Measurements from ENCODE around the gene SH3BP1.

DNA sequence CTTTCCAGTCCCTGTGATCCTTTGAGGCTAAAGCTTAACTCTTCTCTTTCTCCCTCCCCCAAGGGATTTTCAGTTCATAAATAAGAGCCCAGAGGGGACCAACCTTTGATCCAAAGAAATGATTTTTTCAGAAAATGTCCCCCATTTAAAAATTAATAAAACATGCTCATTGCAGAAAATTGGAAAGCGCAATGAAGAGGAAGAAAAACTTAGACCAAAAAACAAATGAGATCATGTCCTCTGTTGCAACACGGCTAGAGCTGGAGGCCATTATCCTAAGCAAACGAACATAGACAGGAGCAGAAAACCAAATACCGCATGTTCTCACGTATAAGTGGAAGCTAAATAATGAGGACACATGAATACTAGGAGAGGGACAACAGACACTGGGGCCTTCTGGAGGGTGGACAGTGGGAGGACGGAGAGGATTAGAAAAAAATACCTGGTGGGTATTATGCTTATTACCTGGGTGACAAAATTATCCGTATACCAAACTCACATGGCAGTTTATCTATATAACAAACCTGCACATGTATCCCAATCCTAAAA is 39.0 kb downstream of the CYTH4 start:
- RRBS: no CpG with 5 or more reads among the region's 7 CpGs

DNA sequence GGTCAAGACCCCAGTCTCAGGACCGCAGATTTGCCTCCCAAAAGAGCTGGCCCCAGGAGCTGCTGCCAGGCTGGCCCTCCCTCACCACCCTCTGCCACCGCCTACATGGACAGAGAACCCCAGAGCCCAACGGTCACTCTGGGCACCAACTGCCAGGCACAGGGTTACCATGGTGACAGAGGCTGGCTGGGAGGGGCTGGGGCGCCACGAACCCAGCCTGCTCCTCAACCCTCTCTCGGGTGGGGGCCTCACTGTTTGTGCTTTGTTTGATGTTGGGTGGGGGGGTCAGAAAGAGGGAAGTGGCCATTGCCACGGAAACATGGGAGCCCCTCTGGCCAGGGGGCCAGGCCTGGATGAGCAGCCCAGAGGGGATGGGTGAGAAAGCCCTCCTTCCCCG is 55.8 kb downstream of the ELFN2 start:
- RRBS: no CpG with 5 or more reads among the region's 8 CpGs

DNA sequence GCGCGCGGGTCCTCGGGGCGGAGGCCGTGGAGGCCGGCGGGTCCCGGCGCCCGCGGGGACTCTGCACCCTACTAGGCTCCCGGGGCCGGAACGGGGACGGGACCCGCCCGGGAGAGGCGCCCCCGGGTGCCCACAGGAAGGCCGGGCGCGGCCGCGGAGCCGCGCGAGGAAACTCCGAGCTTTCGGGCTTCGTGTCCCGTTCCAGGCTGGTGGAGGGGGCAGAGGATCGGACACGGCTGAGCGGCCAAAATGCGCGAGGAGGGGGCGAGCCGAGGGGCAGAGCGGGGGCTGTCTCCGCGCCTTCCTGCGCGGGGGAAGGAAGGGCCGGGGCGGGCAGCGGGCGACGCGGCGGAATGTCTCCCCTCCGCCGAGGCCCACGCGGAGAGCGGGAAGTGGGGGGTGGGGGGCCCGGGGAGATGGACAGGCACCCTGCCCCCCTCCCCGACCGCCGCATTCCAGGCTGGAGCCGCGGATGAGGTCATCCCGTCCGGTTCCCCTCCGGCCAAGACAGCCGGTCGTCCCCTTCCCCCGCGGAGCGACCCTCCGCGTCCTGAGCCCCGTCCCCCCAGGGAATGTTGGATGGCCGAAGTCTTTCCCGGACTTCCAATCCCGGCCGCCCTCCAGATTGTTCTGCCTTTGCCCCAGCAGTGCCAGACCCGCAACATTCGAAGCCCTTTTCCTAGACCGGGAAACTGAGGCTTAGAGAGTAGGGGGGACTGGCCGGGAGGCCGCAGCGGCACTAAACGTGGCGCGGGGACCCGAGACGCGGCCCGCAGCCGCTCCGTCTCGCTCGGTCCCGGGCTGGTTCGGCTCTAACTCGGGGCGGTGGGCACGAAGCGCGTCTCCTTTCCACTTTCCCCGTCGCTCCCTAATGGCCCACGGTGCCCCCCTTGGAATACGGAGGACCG is 575 bp downstream of the CDC42EP1 start:
- RRBS: 2% methylated on average over 70 of the region's 106 CpGs

DNA sequence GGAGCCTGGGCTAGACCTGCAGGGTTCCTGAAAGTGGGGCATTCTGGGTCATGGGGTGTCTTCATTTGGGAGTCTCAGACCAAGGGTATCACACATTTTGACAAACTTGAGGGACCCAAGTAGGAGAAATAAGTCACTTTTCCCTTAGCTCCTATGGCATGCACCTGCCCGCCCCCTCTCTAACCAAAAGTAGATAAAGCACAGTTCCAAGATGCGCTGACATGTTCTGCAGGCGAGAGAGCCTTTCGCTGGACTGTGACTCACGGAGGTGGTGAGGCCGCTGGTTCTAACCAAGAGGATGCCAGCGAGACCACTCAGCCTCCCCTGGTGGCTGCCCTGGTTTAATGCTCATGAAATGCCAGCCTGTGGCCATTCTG is 8.8 kb downstream of the LGALS2 start:
- RRBS: no CpG with 5 or more reads among the region's 7 CpGs

DNA sequence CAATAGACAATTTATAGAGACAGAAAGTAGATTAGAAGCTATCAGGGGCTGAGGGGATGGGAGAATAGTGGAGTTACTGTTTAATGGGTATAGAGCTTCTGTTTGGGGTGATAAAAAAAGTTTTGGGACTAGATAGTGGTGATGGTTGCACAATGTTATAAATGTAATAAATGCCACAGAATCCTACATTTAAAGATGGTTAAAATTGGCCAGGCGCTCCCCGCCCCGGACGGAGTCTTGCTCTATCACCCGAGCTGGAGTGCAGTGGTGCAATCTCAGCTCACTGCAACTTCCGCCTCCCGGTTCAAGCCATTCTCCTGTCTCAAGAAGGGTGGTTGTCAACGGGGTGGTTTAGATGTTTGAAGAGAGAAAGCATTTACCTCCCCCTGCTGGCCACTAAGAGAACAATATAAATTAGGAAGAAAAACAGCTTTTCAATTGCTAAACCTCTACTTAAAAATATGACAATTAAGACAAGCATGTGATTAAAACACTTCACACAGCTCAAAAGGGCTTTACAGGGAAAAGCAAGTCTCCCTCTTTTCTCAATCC is 12.5 kb upstream of the LGALS2 start:
- RRBS: under 1% methylated on average over 3 of the region's 8 CpGs

GRCh38 chr22:37623268-37624325 is 15.0 kb downstream of the GGA1 start:
- RRBS: no CpG with 5 or more reads among the region's 27 CpGs

DNA sequence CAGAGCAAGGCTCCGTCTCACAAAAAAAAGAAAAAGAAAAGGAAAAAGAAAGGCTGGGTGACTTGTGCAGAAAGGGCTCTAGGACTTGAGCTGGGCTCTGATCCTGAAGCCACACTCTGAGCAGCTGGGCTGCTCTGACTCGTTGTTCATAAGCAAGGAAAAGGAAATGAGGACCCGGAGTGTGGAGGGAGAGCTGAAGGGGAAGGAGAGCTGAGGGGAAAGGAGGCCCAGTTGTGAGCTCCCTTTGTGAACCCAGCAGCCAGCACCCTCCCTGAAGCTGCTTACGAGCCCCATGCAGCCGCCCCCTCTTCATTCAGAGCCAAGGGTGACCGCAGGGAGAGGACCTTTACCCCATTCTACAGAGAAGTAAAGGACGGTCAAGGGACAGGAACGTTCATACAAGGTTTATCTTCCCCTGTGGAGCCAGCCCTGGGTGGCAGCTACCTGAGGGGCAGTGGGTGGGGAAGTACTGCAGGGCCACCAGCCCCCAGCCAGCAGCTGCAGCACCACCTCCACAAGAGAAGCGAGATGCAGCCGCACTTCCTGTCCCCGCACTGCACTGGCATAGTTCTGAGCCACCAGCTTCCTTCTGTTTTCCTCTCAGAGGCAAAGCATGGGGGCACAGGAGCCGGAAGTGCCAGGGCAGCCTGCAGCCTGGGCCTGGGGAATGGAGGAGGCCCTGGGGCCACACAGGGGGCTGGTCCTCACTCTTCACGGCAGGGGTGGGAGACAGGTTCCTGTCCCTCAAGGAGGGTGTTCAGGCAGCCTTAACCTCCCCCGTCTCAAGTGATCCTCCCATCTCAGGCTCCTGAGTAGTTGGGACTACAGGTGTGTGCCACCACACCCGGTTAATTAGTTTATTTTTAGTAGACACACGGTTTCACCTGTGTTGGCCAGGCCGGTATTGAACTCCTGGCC is 12.1 kb upstream of the SH3BP1 start:
- RRBS: no CpG with 5 or more reads among the region's 17 CpGs

GRCh38 chr22:37633558-37634416 is 5.7 kb upstream of the SH3BP1 start:
- RRBS: no CpG with 5 or more reads among the region's 25 CpGs

DNA sequence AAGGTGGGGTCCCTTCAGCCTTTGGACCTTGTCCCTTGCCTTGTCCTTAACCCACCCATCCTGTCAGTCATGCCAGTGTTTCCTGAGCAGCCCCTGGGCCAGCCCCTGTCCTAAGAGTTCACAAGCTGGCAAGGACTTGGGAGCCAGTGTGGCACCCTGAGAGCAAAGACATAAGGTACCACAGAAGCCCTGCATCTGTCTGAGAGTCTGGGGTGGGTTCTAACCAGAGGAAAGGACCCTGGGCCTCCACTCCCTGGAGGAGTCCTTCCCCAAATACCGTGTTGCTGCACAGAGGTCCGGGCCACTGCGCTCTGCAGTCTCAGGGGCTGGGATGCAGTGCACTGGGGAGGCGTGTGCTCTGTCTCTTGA is 4.4 kb upstream of the SH3BP1 start:
- RRBS: no CpG with 5 or more reads among the region's 4 CpGs

GRCh38 chr22:37639170-37639845 is at the start of gene SH3BP1:
Gene SH3BP1 (plus strand): TSS chr22:37639669.
- RRBS: 1% methylated on average over 14 of the region's 58 CpGs

- RRBS: no CpG with 5 or more reads among the region's 6 CpGs
Measured at GRCh38 chr22:37641575-37642088, 2.2 kb downstream of the SH3BP1 start.

GRCh38 chr22:37649852-37650941 is 8.3 kb upstream of the PDXP start:
- RRBS: no CpG with 5 or more reads among the region's 26 CpGs

GRCh38 chr22:37655609-37656210 is 2.8 kb upstream of the PDXP start:
- RRBS: no CpG with 5 or more reads among the region's 9 CpGs

- RRBS: 1% methylated on average over 7 of the region's 44 CpGs
Measured at GRCh38 chr22:37746724-37747843, 50.2 kb downstream of the TRIOBP start.

GRCh38 chr22:37804384-37804829 is 622 bp upstream of the H1-0 start:
- RRBS: 2% methylated on average over 7 of the region's 27 CpGs

DNA sequence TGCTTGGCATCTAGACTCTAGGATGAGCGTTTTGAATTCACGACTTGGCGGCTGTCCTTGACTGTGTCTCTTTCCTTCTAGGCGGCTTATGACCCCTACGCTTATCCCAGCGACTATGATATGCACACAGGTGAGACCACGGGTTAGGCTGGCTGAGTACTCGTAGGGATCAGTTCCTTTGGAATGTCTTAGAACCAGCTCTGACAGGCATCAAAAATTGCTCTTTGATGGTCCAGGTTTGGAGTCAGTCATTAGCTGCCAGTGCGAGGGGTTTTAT is 653 bp downstream of the EIF3L start:
- RRBS: no CpG with 5 or more reads among the region's 9 CpGs

GRCh38 chr22:37910761-37911167 is 4.7 kb downstream of the MICALL1 start:
- RRBS: 48% methylated on average over 3 of the region's 9 CpGs

DNA sequence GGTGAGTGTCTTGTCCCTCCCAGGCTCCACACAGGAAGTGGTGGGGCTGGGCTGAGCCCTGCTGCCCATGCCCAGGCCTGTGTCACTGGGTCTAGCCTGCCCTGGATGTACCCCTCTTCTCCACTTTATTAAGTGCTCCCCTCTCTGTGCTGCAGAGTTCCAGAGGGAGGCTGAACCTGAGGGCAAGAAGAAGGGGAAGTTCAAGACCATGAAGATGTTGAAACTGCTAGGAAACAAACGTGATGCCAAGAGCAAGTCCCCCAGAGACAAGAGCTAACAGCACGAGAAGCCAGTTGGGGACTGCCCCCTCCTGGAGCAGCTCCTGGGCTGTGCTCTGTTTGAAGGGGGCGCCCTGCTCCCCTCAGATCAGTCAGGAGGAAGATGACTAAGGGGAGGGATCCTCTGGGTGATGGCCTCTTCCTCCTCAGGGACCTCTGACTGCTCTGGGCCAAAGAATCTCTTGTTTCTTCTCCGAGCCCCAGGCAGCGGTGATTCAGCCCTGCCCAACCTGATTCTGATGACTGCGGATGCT is 12.8 kb downstream of the C22orf23 start:
- RRBS: no CpG with 5 or more reads among the region's 6 CpGs

- RRBS: no CpG with 5 or more reads among the region's 6 CpGs
Measured at GRCh38 chr22:37967409-37967842, 13.9 kb downstream of the POLR2F start.

DNA sequence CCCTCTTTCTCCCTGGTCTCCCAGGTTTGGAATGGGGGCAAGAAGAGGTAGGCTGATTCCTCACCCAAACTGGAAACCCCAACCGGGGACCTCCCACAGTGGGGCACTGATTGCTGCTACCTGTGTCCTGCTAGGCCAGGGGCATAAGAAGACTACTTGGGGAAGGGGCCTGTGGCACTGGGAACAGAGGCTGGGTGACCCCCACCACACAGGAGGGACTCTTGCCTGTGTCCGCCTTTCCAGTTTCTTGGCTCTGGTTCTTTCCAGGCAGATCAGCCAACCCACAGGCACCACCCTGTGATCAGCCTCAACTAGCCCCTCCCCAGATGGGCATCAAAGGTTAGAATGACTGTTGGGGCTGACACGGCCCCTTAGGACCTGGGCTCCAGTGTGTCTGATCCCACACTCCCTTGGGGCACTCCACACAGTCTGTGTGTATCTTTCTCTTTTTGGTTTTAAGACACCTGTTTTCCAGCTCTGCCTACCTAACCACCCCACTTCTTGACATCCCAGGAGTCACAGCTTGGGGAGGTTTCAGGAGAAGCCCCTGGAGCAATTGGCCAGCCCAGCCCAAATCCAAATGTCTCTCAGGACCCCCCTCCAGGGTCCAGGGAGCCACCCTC is 3.5 kb downstream of the SOX10 start:
- RRBS: no CpG with 5 or more reads among the region's 3 CpGs